Measurements from ENCODE around the genes DDI1 and C11orf65.

- PRO-cap, 8 experiments, result no peak in any of the 8 experiments
These were observed 61.0 kb downstream of the YAP1 start for GRCh38 chr11:102171076-102171732.

- PRO-cap, 8 experiments, result no peak in any of the 8 experiments
These were observed 11.2 kb upstream of the BIRC3 start for GRCh38 chr11:102305894-102306670.

DNA sequence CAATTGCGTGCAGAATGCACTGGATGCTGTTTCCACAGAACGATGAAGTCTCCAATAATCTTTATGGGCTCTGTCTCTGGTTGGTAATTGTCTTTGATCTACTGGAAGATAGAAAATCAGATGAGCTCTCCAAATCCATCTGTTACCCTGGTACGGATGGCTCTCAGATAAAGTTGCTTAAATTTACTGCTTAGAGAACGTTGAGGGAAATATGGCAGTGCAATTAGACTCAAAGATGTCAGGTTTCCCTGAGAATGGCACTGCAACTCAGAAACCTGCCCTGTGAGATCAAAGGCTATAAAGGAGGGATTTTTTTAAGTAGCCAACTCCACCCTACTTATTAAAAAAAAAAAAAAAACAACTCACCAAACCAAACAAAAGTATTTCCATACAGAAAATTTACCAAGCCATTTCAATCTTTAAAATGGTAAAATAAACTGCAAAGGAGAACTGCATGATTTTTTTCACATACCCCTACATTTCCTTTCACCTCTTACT lies 760 bp upstream of the BIRC3 start:
- PRO-cap, 8 experiments, result peak in 1 of 8 experiments; most common minus-strand start position 269 of the sequence (in 1)

GRCh38 chr11:102320556-102321068 lies 3.3 kb downstream of the BIRC3 start:
- PRO-cap, 8 experiments, result no peak in any of the 8 experiments

GRCh38 chr11:102746739-102747719 lies 22.3 kb upstream of the MMP8 start:
- PRO-cap, 8 experiments, result no peak in any of the 8 experiments

DNA sequence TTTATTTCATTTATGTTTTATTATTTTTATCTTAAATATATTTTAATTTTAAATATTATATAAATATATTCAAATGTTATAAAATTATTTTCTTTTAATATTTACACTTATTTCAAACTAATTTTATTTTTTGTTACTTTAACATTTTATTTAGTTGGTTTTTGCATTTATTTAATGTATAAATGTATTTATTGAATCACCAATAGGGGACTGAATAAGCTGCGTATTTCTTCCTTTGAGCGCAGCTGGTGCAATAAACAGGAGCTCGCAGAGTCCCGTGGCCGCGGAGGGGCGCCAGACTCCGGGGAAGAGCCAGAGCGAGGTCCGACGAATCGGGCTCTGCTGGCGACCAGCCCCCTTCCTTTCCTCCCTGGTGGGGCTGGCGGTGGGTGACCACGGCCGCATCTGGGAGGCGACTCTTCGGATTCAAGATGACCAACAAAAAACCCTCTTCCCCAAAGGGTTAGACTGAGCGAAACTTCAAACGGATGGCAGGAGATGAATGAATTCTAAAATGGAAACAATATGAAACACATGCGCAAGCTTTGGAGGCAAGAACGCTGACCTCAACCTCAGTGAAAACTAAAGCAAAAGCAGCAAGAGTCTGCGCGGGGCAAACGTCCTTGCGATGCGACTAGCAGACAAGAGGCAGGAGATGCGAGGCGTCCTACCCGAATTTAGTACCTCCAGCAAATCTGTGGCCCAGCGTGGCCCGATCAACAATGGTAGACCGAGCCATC lies 12.0 kb downstream of the MMP3 start:
- PRO-cap, 8 experiments, result no peak in any of the 8 experiments

DNA sequence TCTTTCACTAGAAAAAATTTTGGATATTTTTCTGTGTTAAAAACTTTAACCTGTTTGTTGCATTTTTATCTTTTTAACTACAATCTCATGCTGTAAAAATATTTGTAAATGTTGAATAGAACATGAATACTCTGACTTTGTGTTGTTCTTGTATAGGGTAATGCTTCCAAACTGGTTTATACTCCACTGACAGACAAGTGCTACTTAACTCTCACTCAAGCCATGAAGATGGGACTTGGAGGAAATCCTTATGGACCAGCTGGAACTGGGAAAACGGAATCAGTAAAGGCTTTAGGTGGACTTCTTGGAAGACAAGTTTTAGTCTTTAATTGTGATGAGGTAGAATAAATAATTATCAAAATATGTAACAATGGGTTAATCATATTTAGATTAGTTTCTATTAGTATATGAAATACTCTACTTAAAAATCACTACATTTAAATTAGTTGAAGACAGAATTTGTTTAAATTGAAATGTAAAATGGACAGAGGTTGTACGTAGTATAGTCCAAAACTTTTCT lies 60.8 kb downstream of the DYNC2H1 start:
- PRO-cap, 8 experiments, result no peak in any of the 8 experiments

GRCh38 chr11:103728812-103729086 lies 307.7 kb upstream of the DDI1 start:
- PRO-cap, 8 experiments, result no peak in any of the 8 experiments

- PRO-cap, 8 experiments, result no peak in any of the 8 experiments
These were observed 132.3 kb upstream of the DDI1 start for GRCh38 chr11:103904025-103904581.

- PRO-cap, 8 experiments, result no peak in any of the 8 experiments
These were observed at the start of gene DDI1 for GRCh38 chr11:104036456-104036928. Gene DDI1 (plus strand): TSS chr11:104036640.

GRCh38 chr11:105960953-105961336 lies 61.1 kb downstream of the MSANTD4 start:
- PRO-cap, 8 experiments, result no peak in any of the 8 experiments

GRCh38 chr11:106378750-106379135 lies 301.3 kb downstream of the AASDHPPT start:
- PRO-cap, 8 experiments, result no peak in any of the 8 experiments

- PRO-cap, 8 experiments, result no peak in any of the 8 experiments
These were observed 46.9 kb upstream of the CWF19L2 start for GRCh38 chr11:107504345-107505120.

DNA sequence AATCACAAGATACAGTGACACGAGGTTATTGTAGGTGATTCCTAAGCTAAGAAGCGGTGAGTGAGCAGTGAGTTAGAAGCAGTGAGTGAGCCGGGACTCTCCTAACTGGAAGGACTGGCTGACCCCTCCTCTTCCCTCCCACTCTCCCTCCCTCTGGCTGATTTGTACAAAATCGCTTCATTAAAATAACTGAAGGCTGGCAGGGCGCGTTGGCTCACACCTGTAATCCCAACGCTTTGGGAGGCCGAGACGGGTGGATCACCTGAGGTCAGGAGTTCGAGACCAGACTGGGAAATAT lies 468 bp upstream of the SLC35F2 start:
- PRO-cap, 8 experiments, result no peak in any of the 8 experiments

- PRO-cap, 8 experiments, result peak in 2 of 8 experiments; most common plus-strand start chr11:107928960 (in 1); most common minus-strand start chr11:107928881 (in 1)
These were observed 538 bp downstream of the RAB39A start for GRCh38 chr11:107928781-107929190.

DNA sequence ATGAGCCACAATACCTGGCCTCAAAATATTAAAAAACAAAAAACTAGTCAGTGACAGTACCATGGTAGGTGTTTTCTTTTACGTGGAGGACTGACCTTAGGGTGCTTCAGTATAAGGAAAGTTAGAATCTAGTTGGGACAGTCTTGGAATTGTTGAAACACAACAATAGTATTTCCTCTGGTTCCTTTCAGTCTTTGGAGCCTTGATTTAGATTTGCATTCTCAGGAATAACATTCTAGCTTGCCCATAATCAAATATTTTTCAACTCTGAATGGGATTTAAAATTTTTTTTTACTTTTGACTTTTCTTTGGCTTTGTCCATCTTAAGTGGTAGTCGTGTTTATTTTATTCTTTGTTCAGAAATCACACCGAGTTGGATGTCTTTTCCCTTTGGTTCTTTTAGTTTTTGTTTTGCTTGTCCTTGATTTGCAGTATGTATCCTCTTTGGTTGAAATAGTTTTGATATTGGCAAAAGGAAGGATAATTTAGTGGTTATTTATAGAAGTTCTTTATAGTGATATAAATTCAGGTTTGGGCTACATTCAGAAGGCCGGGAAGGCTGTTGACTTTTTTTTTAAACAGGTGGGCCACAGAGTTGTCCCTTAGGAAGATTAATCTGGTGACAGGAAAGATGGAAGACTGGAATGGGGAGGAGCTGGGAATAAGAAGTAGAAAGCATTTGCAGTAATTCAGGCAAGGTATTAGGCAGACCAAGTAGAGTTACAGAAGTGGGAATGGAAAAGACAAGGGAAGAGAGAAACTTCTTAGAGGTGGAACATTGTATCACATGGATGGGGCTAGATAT lies 47.6 kb downstream of the CUL5 start:
- PRO-cap, 8 experiments, result no peak in any of the 8 experiments

DNA sequence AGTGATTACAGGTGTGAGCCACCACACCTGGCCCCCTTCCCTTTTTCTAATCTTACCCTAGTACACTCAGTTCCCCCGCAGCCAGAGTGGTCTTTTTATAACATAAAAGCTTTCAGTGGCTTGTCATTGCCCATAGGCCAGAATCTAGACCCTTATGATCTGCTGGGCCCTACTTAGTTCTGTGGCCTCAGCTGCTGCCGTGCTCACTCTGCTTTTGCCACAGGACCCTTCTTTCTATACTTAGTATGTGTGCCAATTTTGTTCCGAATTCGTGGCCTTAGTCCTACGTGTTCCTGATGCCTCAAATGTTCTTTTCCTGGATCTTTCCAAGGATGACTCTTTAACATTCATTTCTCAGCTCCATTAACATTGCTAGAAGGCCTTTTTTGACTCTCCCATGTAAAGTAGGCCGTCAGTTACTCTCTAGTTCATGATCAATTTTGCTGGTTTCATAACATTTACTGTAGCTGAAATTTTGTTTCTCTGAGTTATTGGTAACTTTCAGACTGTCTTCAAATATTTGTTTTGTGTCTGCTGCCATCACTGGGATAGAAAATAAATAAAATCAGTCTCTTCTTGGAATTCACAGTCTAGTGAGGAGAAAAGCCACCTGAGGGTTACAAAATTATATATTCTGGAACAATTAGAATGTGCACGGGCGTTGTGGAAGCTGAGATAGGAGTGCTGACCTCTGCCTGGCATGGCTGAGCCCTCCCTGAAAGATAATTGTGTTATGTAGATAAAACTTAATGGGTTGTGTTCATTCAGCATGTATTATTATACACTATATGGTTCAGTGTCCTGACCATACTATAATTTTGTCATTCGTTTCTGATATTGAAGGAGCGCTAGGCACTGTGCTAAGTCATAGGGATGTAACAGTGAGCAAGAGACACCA lies 3.4 kb downstream of the ACAT1 start:
- PRO-cap, 8 experiments, result no peak in any of the 8 experiments

GRCh38 chr11:108225684-108226419 lies 3.0 kb downstream of the ATM start:
- PRO-cap, 8 experiments, result no peak in any of the 8 experiments

- PRO-cap, 8 experiments, result no peak in any of the 8 experiments
These were observed 16.2 kb downstream of the ATM start for GRCh38 chr11:108238964-108239572.

- PRO-cap, 8 experiments, result peak in 8 of 8 experiments; most common plus-strand start chr11:108467227 (in 7); most common minus-strand start chr11:108467250 (in 7)
These were observed at the start of gene C11orf65 for GRCh38 chr11:108466598-108467745. Gene C11orf65 (minus strand): TSS chr11:108467529.

All from peripheral blood mononuclear cell (primary cell).